ENCODE measurements around a stretch of chr14.

- PRO-cap = no peak
These were observed 44.1 kb downstream of the C14orf132 start for GRCh38 chr14:96083154-96083836.

DNA sequence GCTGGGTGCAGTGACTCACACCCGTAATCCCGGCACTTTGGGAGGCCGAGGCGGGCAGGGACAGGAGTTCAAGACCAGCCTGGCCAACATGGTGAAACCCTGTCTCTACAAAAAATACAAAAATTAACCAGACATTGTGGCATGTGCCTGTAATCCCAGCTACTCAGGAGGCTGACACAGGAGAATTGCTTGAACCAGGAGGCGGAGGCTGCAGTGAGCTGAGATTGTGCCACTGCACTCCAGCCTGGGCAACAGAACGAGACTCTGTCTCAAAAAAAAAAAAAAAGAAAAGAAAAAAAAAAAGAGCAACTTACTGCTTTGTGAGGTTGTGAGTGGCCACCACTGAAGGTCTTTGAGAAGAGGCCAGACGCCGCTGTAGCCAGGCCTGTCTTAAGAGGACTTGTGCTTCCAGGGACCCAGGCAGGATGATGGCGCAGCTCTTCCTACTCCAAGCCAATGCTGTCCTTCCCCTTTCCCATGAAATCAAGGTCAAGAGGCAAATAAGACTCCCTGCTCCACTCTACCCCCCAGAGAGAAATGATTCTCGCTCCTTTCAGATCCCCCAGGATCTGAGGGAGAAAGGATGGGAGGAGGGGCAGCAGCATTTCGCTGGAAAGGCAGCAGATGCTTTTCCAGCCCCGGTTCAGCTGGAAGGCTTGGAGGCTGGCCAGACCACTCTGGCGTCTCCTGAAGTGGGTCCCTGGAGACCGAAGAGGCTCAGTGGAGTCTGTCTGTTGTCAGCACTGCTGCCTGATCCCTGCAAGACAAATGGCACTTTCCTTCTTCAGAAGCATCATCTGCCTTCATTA is 51.2 kb downstream of the C14orf132 start:
- PRO-cap = no peak

DNA sequence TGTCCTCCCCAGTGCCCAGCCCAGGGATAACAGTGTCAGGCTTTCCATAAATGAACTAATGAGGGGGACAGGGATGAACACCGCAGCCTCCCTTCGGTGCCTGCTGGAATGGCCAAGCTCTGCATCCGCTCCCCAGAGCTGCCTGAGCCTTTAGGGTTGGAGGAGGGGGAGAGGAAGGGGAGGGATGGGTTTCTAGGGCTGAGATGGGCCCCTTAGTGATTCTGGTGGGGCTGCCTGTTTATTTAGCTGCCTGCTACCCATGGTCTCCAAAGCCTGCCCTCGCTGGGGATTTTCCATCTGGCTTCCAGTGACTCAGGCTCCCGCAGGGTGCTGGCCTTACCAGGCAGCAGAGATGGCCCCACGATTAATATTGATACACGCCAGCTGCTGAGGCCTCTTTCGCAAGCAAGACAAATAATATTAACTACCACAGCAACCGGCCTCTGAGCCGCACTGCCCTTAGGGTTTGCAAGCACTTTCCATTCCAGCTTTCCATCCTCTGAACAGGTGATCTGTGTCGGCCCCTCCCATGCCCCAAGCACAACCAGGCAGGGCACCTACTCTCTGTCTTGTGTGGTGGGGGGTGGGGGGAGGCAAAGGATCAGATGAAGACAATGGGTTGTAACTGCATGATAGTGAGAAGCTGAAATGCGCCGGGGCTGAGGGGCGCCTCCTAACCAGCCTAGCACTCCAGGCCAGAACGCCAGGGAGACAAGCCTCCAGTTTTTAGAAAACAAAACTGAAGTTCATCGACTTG is 56.6 kb downstream of the C14orf132 start:
- PRO-cap = no peak

- PRO-cap = no peak
These were observed 58.6 kb downstream of the C14orf132 start for GRCh38 chr14:96097844-96098094.

DNA sequence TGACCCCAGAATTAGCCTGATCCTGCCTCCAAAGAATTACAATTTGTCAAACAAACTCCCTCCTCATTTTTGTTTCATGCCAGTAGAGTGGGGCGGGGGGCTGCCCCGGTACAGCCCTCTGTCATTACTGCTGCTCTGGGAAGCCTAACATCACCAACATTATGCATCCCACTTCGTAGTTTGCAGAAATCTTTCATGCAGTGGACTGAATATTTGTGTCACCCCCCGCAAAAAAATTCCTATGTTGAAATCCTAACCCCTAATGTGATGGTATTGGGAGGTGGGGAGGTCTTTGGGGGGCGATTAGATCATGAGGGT is 58.9 kb downstream of the C14orf132 start:
- PRO-cap = no peak

DNA sequence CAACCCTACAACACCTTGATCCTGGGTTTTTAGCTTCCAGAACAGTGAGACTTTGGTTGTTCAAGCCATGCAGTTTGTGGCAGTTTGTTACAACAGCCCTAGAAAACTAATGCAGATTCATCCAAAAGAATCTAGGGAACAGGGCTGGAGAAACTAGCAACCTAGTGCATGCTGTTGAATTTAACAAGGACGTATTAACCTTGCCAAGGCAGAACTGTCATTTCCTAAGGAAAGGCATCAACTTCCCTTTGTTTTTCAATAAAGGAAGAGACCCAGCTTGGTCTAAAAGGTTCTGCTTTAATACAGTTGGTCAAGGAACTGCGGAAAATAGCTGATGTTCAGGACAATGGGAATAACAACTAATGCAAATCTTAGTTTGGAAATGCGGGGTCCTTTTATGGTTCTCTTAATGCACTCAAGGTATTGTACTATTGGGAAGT is 11.5 kb downstream of the AK7 start:
- PRO-cap = no peak

GRCh38 chr14:96554228-96554912 is 52.2 kb downstream of the PAPOLA start:
- PRO-cap = no peak

GRCh38 chr14:96573435-96574076 is 71.4 kb downstream of the PAPOLA start:
- PRO-cap = no peak

DNA sequence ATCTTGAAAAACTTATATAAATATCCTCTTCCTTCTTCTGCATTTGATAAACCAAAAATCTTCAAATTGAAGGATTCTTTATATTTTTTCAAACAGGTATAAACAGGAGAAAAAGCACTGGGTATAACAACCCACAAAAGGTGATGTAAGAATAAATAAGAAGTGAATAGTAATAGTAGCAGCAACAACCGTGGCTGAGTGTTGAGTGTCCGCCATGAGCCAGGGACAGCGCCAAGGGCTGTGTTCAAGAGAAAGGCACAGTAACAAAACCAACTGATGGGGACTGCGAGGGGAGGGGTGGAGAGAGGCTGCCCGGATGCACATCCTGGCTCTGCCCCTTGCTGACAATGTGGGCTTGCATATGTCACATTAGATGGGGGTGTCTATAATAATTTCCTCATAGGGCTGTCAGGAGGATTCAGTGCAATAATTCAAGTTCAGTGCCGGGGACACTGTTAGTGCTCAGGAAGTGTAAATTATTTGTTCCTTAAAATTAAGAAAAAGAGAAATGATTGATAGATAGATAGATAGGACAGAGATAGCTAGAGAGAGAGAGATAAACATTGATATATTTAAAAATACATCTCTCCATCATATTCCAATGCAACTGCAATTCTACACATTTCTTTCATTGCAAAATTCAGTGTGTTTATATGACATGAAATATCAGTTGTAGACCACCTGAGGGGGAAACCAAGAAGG is 912.4 kb downstream of the VRK1 start:
- PRO-cap = no peak

DNA sequence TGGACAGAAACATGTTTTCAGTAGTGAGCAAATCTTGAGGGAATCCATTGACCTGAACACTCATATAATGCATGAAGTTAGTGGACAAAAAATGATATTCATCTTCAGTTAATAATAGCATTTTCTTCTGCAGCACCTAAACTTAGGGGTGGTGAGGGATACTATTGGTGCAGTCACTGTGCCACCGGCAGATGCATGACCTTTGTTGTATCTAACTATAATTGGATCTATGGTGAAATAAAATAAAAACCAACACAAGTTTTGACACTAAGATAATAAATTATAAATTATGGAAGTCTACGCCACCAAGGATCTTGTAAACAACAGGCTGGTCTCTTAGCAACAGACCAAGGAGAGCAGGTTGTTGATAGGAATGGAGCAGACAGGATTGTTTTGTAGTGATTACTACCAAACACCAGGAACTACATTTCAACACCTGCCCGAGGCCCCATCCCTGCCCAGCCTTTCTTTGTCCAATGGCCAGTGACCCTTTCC is 1177.9 kb downstream of the VRK1 start:
- PRO-cap = no peak

GRCh38 chr14:97994268-97994801 is 1197.2 kb downstream of the VRK1 start:
- PRO-cap = no peak

GRCh38 chr14:98167291-98167550 is 1104.8 kb downstream of the BCL11B start:
- PRO-cap = no peak

- PRO-cap = no peak
These were observed 1096.7 kb downstream of the BCL11B start for GRCh38 chr14:98175221-98175729.

GRCh38 chr14:98187361-98187560 is 1084.7 kb downstream of the BCL11B start:
- PRO-cap = no peak

DNA sequence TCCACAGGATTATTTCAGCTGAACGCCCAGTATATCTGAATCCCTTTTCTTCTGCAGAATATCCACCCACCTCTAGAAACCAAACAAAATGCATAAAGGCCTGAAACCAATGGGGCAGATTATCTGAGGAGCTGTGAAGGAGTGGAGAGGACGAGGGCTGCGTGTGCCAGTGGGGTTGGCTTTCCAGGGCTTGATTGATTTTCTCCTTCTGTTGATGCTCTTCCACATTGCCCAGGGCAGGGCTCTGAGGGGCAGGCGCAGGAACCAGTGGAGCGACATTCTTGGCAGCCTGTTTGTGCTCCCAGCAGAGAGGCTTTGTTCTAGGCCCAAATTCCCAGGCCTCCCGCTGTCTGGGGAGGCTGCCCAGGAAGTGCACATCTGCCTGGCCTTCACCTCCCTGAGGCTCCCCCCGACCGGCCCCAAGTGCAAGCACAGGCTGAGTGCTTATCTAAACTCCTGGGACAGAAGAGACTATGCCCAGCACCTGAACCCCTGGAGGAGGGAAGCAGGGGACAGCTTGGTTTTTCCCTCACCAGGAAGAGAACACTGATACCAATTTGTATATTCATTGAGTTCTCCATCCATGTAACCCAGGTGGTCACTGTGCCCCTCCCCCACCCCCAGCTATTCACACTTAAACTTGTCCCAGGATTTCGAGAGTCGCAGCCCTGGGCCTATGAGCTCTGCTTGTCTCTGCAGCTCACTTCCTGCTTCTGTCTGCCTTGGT is 452.5 kb downstream of the BCL11B start:
- PRO-cap = bidirectional peak, plus-strand start at position 227 of the sequence, minus-strand start at position 196 of the sequence; unidirectional peak, plus-strand start at position 703 of the sequence

DNA sequence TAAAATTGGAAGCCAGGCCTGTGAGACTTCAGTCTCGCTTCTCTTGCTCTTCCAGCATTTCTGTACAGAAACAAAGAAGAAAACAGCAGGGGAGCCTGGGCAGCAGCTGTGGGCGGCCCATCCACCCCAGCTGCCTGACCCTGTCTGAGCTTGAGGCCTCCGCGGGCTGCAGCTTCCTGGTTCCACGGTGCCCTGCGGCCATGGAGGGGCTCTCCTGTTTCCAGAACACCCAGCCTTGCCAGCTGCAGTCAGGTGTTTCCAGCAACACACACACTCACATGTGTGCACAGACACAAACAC is 178.1 kb downstream of the BCL11B start:
- PRO-cap = no peak

DNA sequence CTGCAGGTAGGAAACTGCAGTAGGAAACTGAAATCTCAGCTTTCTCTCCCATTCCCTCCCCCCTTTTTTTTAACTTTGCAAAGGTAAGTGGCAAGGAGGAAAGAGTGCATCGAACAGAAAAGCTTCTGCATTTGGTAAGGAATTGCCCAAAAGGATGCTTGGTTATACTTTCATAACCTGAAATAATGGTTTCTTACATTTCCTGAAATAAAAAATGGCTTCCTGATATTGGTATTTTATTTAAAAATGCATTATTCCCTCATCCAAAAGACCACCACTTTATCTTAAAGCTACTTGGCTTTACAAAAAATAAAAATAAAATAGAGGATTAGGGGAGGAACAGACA is 101.8 kb downstream of the BCL11B start:
- PRO-cap = no peak

DNA sequence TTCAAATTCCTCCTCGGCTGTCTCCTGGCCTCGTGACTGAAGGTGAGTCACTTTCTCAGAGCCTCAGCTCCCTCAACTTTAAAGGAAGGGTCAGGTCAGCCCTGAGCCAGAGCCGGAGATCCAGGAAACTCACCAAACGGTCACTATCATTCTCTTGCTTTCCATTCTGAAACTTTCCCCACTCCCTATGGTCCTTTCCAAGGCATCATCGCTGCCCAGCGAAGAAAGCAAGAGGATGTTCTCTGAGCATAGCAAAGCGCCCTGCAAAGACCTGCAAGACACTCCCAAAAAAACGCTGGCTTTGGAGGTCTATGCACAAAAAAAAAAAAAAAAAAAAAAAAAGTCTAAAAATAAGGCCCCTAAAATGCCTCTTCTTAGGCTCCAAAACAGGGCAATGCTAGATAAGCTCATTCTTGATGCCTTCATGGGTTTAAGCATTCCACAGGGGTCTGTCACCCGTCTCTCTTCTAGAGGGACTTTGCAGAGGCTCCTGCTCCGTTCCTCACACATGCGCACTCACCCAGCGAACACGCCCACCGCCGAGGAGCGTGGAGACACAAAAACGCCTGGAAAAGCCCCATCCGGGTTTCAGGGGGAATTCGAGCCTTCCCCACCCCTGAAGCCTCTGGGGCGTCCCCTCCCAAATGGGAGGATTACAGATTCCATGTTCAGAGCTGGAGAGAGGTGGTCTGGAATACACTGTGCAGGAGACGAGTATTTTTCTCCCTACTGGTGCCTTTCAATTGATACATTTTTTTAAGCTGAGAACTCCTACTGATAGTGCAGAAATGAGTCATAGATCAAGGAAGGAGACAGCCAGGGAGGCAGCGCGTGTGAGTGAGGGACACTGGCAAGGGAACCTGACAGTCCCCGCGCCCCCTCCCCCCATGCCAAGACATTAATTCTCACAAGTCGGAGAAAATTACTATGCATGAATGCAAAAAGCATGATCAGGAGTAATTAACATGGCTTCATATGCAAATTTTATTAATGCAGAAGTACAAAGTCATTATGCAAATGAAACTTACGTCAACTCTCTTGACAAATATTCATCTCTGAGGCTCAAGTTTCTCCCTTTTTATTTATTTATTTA is 37.1 kb downstream of the BCL11B start:
- PRO-cap = bidirectional peak, plus-strand start at position 656 of the sequence, minus-strand start at position 518 of the sequence

DNA sequence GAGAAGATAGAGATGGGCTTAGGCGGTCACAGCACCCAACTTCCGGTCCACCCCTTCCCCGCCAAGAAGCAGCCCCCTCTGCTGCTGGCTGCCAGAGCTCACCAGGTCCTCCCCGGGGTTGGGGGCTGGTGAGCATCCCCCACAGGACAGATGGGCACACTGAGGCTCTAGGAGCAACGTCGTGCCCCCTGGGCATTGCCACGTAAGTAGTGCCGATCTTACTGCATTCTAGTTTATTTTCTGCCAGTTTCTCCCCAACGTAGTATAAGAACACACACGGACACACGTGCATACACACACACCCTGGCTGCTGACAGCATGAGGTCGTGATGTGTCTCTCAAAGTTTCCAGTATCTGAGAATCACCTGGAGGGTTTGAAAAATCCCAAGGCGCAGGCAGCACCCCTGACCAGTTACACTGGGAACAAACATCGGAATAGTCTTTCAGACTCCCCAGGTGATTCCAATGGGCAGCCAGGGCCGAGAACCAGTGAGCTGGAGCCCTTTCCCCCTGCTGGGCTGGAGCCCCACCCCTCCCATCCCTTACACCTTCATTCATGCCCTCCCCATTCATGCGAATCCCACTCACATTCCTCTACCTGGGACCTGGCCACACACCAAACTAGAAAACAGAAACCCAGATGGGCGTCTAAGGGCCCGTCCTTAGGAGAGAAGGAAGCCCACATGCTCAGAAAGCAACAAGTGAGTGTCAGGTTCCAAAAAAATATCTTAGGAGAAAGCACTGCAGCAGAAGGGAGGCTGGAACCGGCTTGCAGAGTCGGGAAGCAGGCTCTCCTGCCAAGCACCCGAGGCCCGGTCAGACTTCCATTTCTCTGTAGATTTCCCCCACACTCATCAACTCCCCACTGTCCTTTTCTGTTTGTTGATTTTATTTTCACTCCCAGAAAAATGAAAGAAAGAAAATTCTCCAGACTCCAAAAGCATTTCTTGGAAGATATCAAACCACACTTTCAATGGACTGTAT is 13.8 kb downstream of the BCL11B start:
- PRO-cap = no peak

- PRO-cap = no peak
These were observed 9.0 kb downstream of the BCL11B start for GRCh38 chr14:99262966-99263410.